ENCODE measurements around a stretch of chr14.

DNA sequence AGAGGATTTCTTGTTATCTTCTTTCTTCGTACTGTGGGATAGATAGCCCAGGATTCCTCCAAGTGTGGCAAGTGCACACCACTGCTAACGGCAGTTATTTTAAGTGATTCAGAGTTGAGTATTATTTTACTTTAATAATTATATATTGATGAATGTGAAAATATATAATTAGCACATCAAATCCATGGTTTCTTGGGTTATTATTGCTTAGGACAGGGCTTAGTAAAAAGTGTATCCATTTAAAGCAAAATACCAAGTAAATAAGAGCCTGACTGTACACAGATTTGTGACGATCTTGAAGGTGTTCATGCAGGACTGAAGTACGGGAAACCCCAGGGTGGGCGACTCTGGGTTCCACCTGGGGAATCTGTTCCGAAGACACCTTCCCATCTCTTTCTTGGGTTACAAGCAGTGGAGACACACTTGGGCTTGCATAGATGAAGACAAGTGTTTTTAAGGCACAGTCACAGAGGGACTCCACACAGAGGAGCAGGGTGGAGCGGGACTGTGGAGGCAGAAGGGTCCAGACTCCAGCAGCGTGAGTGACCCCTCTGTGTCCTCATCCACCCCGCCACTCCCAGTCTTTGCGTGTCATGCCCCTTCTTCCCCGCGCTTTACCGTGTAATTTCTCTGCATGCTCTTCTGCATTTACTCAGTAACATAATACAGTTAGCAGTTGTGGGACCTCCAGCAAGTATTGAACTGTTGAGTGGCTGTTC, 70.9 kb downstream of the PPP2R5C start:
- PRO-cap, 5 experiments, result no peak in any of the 5 experiments
- RAMPAGE, long total RNA, 2 experiments, result no peak in any of the 2 experiments
- RRBS, result no CpG with 5 or more reads among the region's 13 CpGs

DNA sequence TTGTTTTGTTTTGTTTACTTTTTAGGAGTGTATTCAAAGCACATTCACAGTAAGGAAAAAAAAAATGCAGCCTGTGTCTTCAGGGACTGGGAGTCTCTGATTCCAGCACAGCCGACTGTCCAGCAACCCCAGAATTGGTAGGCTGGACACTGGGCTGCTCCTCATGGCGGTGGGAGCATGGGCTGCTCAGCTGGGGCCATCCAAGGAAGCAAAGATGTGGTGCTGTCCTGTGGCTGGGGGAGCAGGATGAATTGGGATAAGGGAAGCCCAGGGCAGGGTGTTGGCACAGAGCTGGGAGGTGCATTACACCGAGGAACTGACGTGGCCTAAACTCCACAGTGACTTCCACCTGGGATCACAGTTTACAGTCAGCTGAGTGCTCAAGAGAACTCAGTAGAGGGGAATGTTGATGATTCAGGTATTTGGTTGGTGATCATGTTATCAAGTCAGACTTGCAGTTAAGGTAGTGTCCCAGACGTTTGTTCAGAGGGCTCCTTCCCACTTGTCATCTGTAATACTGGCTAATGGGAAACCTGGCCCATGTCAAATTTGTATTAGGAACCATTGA, 73.6 kb downstream of the PPP2R5C start:
- PRO-cap, 5 experiments, result no peak in any of the 5 experiments
- RAMPAGE, long total RNA, 2 experiments, result no peak in any of the 2 experiments
- RRBS, result no CpG with 5 or more reads among the region's 5 CpGs

DNA sequence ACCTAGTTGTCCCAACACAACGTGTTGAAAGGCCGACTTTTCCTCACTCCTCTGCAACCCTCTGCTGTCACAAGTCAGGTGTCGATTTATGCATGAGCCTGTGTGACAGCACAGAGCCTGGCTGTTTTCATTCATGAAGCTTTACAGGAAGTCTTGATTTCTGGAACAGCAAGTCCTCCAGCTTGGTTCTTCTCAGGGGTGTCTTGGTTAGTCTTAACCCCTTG, 88.2 kb downstream of the PPP2R5C start:
- PRO-cap, 5 experiments, result no peak in any of the 5 experiments
- RAMPAGE, long total RNA, 2 experiments, result no peak in any of the 2 experiments
- RRBS, result no CpG with 5 or more reads among the region's 3 CpGs

DNA sequence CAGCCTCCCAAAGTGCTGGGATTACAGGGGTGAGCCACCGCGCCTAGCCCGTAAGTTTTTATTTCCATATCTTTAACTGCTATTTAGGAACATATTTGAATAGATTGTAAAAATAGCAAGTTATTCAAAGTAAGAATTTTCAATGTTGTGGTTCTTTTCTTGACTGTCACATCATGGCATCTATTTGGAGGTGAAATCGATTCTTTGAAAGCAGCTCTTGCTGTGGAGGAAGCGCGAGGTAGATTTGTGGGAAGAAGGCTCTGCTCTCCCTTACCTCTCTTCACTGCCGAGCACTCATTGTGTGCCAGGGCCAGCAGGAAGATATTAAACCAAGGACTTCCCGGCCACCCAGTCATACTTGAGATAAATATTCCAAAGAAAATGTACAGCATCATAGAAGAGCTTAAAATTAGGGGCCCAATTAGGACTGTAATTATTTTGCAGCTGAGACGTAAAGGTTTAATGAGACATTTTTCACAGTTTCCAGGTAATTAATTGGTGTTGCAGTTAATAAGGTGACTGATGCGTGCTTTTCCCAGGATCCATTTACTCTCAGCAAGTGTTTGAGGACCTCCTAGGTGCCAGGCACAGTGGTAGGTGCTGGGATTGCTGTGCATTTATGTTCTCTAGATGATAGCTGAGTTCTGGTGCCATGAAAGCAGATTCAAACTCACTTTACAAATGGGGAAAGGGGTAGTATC, 89.2 kb upstream of the DYNC1H1 start:
- PRO-cap, 5 experiments, result no peak in any of the 5 experiments
- RAMPAGE, long total RNA, 2 experiments, result no peak in any of the 2 experiments
- RRBS, result no CpG with 5 or more reads among the region's 10 CpGs

DNA sequence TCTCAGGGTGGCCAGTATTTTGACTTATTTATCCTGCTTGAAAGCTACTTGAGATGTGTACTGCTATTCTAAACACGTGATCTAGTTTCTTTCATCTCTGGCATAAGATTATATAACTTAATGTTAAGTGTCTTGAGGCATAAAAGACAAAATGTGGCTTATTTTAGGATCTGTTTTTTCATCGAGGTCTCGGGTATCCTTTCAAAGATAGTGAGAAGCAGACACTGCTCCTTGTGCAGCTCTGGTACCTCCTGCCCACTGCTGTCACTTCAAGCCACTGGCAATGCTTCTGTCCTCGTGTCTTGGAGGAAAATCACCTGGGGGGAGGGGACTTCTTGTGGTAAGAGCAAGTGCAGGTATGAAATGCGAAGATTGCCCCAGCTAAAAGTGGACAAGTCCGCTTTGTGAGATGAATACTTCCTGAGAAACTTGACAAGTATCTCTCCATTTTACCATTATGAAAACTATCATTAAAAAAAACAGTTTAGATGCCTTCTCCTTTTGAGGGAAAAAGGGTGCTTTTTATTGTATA, 37.8 kb upstream of the DYNC1H1 start:
- PRO-cap, 5 experiments, result no peak in any of the 5 experiments
- RAMPAGE, long total RNA, 2 experiments, result no peak in any of the 2 experiments
- RRBS, result no CpG with 5 or more reads among the region's 6 CpGs

- PRO-cap, 5 experiments, result no peak in any of the 5 experiments
- RAMPAGE, long total RNA, 2 experiments, result no peak in any of the 2 experiments
- RRBS, result no CpG with 5 or more reads among the region's 32 CpGs
These were observed 35.9 kb upstream of the DYNC1H1 start for GRCh38 chr14:101928337-101928980.

DNA sequence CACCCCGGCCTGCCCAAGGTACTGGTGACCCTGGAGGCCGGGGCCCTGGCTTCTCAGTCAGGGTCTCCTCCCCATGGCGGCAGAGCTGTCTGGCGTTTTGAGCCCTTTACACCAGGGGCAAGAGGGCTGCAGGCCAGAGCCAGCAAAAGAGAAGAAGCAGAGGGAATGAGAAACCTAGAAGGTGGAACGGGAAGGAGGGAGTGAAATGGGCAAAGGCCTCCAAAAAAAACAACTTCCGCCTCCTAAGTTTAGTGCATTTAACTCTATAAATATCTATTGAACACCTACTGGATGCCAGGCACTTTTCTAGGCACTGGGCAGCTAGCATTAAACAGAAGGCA, 15.3 kb upstream of the DYNC1H1 start:
- PRO-cap, 5 experiments, result no peak in any of the 5 experiments
- RAMPAGE, long total RNA, 2 experiments, result no peak in any of the 2 experiments
- RRBS, result no CpG with 5 or more reads among the region's 6 CpGs

DNA sequence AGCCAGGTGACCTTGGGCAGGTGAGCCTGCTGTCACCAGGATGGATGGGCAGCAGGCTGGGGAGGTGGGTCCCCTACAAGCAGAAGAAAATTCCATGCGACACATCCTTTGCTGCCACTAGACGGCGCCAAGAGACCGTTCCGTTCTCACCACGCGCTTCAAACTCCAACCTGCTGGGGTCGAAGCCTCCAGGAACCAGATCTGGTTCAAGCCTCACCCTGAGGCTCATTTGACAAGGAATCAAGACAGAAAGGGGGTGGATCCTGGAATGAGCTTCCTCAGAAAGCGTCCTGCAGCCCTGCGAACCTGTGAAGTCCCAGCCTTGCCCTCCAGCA, 3.3 kb upstream of the DYNC1H1 start:
- PRO-cap, 5 experiments, result no peak in any of the 5 experiments
- RAMPAGE, long total RNA, 2 experiments, result no peak in any of the 2 experiments
- RRBS, result no CpG with 5 or more reads among the region's 10 CpGs

- PRO-cap, 5 experiments, result no peak in any of the 5 experiments
- RAMPAGE, long total RNA, 2 experiments, result no peak in any of the 2 experiments
- RRBS, result no CpG with 5 or more reads among the region's 7 CpGs
These were observed 33.5 kb downstream of the DYNC1H1 start for GRCh38 chr14:101997833-101998212.

DNA sequence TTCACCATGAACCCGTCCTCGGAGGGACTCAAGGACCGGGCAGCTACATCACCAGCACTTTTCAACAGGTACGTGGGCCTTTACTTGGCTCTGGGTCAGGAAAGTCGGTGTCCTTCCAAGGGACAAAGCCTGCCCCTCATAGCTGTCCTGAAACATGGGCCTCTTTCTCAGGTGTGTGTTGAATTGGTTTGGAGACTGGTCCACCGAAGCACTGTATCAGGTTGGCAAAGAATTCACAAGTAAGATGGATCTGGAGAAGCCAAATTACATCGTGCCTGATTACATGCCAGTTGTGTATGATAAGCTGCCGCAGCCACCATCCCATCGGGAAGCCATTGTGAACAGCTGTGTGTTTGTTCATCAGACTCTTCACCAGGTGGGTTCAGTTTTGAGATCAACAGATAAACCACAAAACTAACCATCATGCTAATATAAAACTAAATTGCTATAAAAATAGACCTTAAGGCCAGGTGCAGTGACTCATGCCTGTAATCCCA, 59.0 kb downstream of the HSP90AA1 start:
- PRO-cap, 5 experiments, result no peak in any of the 5 experiments
- RAMPAGE, long total RNA, 2 experiments, result no peak in any of the 2 experiments
- RRBS, result no CpG with 5 or more reads among the region's 9 CpGs

GRCh38 chr14:102063050-102063507, 23.8 kb downstream of the HSP90AA1 start:
- PRO-cap, 5 experiments, result no peak in any of the 5 experiments
- RAMPAGE, long total RNA, 2 experiments, result no peak in any of the 2 experiments
- RRBS, result no CpG with 5 or more reads among the region's 13 CpGs

DNA sequence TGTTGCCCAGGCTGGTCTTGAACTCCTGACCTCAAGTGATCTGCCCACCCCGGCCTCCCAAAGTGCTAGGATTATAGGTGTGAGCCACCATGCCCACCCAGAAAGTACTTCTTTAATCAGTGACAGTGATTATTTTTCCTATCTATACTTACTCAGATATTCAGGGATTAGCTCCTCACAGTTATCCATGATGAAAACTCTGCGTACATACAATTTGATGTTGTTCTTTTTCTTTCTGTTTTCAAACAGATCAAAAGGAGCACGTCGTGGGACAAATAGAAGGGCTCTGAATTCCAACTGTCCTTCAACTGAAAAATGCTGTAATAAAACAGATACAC, 2.6 kb downstream of the HSP90AA1 start:
- PRO-cap, 5 experiments, result no peak in any of the 5 experiments
- RAMPAGE, long total RNA, 2 experiments, result no peak in any of the 2 experiments
- RRBS, result no CpG with 5 or more reads among the region's 4 CpGs

GRCh38 chr14:102279861-102280443, 25.0 kb downstream of the MOK start:
- PRO-cap, 5 experiments, result no peak in any of the 5 experiments
- RAMPAGE, long total RNA, 2 experiments, result no peak in any of the 2 experiments
- RRBS, result no CpG with 5 or more reads among the region's 11 CpGs

DNA sequence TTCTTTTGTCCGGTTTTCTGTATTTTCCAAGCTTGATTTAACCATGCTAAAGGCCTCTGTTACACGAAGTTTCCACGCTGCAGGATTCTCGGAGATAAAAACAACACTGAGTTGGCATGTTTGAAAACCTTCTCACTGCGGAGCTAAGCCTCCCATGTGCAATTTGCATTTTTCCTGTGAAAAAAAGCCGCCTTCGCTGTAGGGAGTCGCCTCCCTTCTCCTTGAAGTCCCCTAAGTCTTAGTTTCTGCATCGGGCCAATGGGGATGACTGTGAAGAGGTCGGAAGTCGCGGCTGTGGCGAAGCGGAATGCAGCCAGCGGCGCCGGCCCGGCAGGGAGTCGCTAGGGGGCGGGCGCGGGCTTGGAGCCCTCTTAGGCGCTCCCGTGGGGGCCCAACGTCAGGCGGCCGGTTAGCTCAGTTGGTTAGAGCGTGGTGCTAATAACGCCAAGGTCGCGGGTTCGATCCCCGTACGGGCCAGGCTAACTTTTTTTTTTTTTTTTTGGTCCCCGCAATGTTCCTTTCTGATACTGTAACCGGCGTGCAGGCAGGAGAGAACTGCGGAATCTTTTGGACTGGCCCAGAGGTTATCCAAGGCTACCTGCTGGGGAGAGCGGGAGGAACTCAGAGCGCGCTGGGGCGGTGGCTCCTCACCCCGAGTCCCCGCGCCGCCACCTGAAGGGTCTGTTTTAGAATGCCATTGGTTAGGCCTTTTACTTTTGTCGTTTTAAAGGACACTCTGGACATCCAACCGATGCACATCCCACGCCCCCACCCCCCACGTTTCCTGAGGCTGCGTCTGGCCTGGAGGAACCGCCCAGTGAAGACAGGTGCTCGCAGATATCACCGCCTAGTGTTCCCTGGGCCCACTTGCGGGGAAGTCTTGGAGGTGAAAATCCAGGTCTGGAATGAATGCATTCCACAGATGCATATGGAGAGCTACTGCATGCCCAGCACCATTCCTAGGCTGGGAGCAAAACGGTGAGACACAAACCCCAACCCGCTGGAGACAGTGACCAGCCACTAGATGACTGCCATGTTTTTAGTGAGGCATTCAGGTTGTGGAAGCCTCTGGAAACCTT, 2.5 kb upstream of the ZNF839 start:
- PRO-cap, 5 experiments, result peak in 3 of 5 experiments; most common plus-strand start position 524 of the sequence (in 3); most common minus-strand start position 309 of the sequence (in 2)
- RAMPAGE, long total RNA, 2 experiments, result no peak in any of the 2 experiments
- RRBS, result 2% methylated on average over 10 of the region's 57 CpGs

- PRO-cap, 5 experiments, result no peak in any of the 5 experiments
- RAMPAGE, long total RNA, 2 experiments, result no peak in any of the 2 experiments
- RRBS, result no CpG with 5 or more reads among the region's 8 CpGs
These were observed 45.9 kb downstream of the TECPR2 start for GRCh38 chr14:102408260-102409353.

- PRO-cap, 5 experiments, result no peak in any of the 5 experiments
- RAMPAGE, long total RNA, 2 experiments, result no peak in any of the 2 experiments
- RRBS, result no CpG with 5 or more reads among the region's 6 CpGs
These were observed 59.3 kb downstream of the ANKRD9 start for GRCh38 chr14:102450180-102450686.

- PRO-cap, 5 experiments, result no peak in any of the 5 experiments
- RAMPAGE, long total RNA, 2 experiments, result no peak in any of the 2 experiments
- RRBS, result no CpG with 5 or more reads among the region's 7 CpGs
These were observed 34.4 kb upstream of the ANKRD9 start for GRCh38 chr14:102544054-102544294.

- PRO-cap, 5 experiments, result no peak in any of the 5 experiments
- RAMPAGE, long total RNA, 2 experiments, result no peak in any of the 2 experiments
- RRBS, result 15% methylated on average over 50 of the region's 101 CpGs
These were observed 35.1 kb upstream of the ANKRD9 start for GRCh38 chr14:102544295-102545405.

GRCh38 chr14:102551913-102552646, 40.4 kb upstream of the RCOR1 start:
- PRO-cap, 5 experiments, result no peak in any of the 5 experiments
- RAMPAGE, long total RNA, 2 experiments, result no peak in any of the 2 experiments
- RRBS, result 50% methylated on average over 1 of the region's 14 CpGs

GRCh38 chr14:102621567-102622076, 29.2 kb downstream of the RCOR1 start:
- PRO-cap, 5 experiments, result no peak in any of the 5 experiments
- RAMPAGE, long total RNA, 2 experiments, result no peak in any of the 2 experiments
- RRBS, result no CpG with 5 or more reads among the region's 7 CpGs